Epithelial cell of proximal tubule (primary cell): ENCODE measurements around the genes PNLIPRP3, PNLIP, ENO4, VAX1 and KCNK18.

DNA sequence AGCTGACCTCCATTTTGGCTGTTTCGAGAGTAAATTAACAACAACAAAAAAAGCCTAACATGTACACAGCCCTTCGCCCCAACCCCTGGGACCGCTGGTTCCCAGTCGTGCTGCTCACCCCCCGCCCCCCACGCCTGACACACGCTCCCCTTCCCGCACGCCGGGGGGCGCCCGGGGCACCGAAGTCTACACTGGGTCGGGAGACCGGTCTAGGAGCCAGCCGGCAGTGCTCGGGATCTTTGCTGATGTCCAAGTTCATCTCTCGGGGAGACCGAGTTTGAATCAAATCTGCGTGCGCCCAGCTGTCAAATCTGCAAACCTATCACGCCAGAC lies 1.0 kb upstream of the GFRA1 start:
- RAMPAGE, long total RNA: no peak
- RRBS: no CpG with 5 or more reads among the region's 22 CpGs

- RAMPAGE, long total RNA: no peak
- RRBS: no CpG with 5 or more reads among the region's 23 CpGs
Measured at GRCh38 chr10:116324628-116325273, 503 bp downstream of the CCDC172 start.

DNA sequence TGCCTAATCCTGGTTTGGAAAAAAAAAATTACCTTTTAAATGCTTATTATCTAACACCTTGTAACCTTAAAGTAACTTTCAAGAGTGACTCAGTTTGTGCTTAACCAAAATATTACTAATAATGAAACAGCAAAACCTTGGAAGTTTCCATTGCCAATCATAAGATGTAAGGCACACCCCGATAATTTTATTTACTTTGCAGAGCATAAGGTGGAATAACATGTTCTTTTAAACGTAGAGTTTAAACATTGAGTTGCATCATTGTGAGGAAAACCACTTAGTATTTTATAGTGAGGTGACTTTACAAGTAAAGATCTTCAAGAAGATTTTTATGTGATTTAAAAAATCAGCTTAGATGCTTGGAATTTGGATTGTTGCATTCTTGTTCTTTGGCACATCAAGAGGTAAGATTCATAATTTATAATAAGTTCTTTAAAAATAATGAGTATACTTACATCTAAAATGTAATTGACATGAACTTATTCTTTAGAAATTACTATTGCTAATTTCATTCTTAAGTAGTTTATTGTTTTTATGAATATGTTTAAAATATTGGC lies at the start of gene PNLIPRP3:
PNLIPRP3 (plus strand) TSS at position 190 of the 557 bp plus-strand sequence.
- RAMPAGE, long total RNA: no peak
- RRBS: no CpG with 5 or more reads among the region's 2 CpGs

DNA sequence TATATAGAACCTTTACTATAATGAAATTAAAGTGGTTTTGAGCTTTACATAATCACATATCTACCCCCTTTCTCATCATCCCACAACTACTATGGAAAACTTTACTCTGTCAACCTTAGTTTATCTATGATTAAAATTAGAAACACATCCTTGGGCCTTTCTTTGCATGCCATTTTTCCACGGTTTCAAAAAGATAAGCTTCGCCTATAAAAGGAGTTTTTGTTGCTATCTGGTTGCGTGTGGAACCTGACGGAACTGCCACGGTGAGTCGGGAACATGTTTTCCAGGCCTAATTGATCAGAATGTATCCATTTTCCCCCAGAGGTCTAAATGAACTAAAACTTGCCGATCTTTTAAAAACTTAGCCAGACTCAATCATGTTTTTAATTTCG lies at the start of gene PNLIP:
PNLIP (plus strand) TSS at position 236 of the 392 bp plus-strand sequence.
- RAMPAGE, long total RNA: no peak
- RRBS: no CpG with 5 or more reads among the region's 8 CpGs

GRCh38 chr10:116787836-116788441 lies 45.6 kb upstream of the HSPA12A start:
- RAMPAGE, long total RNA: no peak
- RRBS: no CpG with 5 or more reads among the region's 31 CpGs

DNA sequence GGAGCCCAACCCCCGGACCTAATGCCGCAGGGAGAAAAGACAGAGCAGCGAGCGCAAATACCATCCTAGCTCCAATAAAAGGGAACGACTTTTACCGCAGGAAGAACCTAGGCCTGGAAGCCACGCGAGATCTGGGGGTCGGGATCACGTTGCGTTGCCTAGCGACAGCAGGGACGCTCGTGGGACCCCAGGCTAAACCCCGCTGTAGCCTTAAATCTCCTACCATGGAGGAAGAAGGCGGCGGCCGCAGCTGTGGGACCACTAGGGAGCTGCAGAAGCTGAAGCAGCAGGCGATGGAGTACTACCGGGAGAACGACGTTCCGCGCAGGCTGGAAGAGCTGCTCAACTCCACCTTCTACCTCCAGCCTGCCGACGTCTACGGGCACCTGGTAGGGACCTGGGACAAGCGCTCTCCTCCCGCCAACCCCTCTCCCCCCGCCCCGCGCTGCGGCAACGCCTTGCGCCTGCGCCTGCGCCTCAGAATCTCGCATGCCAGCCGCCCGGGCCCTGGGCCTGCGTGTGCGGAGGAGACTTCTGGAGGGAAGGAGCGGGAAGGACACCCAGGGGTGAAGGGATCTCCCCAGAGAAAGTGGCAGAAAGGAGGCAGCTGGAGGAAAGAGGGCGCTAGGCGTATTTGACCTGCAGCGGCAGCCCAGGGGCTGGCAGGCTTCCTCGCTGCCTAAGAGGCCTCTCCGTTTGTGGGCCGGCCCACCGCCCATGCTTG lies at the start of gene ENO4:
ENO4 (plus strand) TSS at position 157 of the 724 bp plus-strand sequence.
- RAMPAGE, long total RNA: no peak
- RRBS: no CpG with 5 or more reads among the region's 50 CpGs

- RAMPAGE, long total RNA: no peak
- RRBS: no CpG with 5 or more reads among the region's 41 CpGs
Measured at GRCh38 chr10:117138217-117138743, at the start of gene VAX1. Gene VAX1, minus strand, starts transcription at chr10:117138270.

- RAMPAGE, long total RNA: no peak
- RRBS: 92% methylated on average over 3 of the region's 10 CpGs
Measured at GRCh38 chr10:117197290-117197739, at the start of gene KCNK18. Gene KCNK18, plus strand, starts transcription at chr10:117197489.

DNA sequence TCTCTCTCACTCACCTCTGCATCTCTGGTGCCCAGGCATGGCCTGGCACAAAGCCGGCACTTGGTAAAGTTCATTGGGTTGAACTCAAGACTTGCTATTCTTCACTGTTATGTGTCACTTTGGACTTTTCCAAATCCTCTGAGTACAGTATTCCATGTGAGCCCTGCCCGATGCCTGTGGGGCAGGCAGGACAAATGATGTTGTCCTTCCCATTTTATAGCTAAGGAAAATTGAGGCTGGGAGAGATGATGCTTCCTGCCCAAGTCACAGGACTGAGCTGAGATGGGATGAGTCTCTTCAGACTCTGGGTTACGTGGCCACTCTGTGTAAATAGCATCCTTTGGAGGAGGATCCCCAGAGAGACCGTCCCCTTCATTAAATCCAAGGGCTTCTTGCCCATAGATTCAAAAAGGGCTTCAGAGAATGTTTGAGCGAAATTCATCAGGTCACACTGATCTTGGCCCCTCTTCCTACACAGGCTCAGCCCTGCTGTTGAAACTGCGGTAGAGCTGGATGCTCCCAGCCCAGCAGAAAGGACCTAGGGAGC lies 81.2 kb upstream of the EMX2 start:
- RAMPAGE, long total RNA: no peak
- RRBS: no CpG with 5 or more reads among the region's 6 CpGs

DNA sequence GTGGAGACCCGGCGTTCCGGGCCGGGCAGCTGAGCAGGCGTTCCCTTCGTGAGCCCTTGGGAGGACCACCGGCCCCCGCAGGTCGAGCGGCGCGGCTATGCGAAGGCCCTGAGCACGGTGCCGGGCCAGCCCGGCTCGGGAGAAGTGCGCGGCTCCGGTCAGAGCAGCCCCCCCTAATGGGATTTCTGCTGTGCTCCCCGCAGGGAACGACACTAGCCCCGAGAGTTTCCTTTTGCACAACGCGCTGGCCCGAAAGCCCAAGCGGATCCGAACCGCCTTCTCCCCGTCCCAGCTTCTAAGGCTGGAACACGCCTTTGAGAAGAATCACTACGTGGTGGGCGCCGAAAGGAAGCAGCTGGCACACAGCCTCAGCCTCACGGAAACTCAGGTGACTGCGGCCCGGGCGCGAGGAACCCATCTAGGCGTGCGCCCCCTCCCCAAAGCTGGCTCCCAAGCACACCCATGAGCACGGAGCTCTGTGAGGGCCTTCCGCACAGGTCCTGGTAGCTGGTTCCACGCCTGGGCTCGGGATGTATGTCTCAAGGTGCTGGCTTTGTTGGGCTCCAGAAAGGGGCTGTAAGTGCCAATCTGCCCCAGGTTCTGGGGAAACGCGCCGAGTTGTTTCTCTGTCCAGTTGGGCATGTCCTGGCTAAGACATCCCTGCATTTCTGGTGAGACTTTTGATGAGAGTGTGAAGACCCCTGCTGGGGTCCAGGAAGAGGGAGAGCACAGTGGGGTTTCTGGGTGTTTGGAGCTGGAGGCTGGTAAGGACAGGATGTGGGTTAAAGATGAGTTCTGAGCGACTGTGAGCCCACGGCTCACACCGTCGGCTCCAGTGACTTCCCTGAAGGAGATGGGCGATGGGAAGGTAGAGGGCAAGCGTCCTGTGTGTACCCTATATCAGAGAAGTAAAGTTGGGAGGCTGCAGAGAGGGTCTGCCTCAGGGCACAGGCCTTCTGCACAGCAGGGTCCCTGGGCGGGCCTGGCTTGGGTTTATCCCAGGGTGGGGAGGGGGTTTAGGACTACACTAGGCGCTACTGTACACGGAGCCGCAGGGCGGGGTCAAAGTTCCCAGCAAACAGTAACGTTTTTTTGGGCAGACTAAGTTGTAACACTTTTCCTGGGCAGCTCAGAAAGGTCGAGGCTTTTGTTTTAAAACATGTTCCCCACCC lies 3.3 kb downstream of the EMX2 start:
- RAMPAGE, long total RNA: no peak
- RRBS: 2% methylated on average over 12 of the region's 61 CpGs

DNA sequence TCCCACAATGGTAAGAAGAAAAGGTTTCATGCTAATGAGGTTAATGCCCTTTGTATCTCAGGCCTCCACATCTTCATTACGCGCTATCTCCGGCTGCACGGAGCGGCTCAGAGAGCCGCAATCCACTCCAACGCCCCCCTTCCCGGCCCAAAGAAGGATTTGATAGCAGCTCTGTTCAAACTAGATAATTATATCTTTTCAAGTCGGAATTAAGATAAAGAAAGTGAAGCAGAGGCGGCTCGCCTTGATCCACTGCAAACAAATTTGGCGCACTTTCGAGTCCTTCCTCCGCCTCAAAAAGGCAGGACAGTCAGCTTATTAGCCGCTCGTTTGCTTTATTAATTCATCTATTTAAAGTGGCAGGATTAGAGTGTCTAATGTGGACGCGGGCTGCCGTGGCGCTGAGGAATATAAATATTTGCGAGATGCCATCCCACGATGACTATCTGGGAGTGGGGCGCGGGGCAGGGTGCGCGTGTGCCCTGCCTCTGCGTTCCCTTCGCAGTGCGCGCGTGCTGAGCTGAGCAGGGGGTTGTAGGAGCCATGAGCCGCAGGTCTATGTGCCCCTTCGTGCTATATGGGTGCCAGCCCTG lies 8.9 kb downstream of the EMX2 start:
- RAMPAGE, long total RNA: no peak
- RRBS: 9% methylated on average over 6 of the region's 33 CpGs

GRCh38 chr10:117553177-117554195 lies 10.9 kb downstream of the EMX2 start:
- RAMPAGE, long total RNA: no peak
- RRBS: 3% methylated on average over 36 of the region's 83 CpGs

GRCh38 chr10:117736549-117737138 lies 194.1 kb downstream of the EMX2 start:
- RAMPAGE, long total RNA: no peak
- RRBS: no CpG with 5 or more reads among the region's 7 CpGs

DNA sequence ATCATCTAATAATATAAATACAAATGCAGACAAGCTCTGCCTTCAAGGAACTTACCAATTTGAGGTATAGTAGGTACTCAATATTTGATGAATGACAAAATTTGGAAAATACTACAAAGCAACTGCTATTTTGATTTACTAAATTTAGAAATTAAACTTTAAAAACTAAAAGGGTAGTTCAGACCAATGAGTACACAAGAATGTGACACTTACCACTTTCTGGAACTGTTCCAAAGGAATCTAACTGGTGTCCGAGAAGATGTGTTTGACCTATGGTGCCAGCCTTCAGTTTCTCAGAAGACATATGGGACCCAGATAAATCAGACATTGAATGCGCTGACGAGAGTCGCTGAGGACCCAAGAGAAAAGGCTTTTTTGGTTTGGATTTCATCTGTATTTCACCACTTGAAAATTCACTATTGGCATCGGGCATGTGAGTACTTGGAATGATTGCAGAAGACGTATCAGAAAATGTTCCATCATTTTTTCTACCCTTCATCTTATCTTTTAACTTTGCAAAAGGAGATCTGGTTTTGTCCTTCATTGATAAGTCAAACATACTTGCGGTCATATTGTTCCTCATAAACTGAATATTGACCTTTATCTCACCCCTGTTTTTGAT lies 6.7 kb downstream of the RAB11FIP2 start:
- RAMPAGE, long total RNA: no peak
- RRBS: no CpG with 5 or more reads among the region's 7 CpGs

GRCh38 chr10:118047176-118047757 lies 526 bp upstream of the RAB11FIP2 start:
- RAMPAGE, long total RNA: no peak
- RRBS: no CpG with 5 or more reads among the region's 20 CpGs

- RAMPAGE, long total RNA: no peak
- RRBS: no CpG with 5 or more reads among the region's 12 CpGs
Measured at GRCh38 chr10:118672064-118672788, 76.8 kb upstream of the PRLHR start.

DNA sequence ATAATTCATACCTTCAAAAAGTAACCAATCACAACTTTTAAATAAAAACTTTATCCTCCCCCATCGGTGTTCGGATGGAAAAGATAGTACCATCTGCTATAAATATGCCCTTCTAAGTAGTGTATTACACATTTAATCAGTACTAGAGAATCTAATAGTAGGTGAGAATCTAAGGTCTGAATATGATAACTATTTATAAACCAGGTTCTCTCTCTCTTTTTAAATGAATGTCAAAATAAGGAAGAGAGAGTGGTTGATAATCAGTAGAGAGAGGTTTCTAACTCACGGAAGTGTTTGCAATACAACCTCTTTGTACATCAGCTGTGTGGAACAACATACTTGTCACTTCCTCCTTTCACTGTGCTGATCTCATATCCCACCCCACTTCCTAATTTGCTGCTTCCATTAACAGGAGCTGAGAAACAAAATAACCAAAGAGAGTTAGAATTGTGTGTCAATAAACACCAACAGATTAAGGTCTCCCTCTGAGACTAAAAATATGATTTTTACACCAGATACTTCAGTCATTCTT lies 25.2 kb downstream of the CACUL1 start:
- RAMPAGE, long total RNA: no peak
- RRBS: no CpG with 5 or more reads among the region's 3 CpGs

DNA sequence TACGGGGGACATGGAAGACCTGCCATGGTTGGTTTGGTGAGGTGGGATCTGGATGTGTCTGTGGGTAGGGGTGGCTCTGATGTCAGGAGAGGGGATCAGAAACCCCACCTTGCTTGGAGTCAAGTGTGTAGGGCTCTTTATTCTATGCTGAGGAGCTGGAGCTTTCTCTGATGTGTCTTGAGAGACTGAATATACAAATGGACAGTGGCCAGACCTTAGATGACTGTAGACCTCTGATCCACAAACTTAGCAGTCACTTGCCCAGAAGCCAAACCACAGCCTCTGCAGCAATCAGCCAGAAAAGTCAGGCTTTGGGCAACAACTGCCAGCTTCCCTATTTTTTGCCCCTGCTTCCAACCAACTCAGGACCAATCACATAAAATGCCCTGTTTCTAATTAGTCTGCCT lies 37.6 kb upstream of the CACUL1 start:
- RAMPAGE, long total RNA: no peak
- RRBS: no CpG with 5 or more reads among the region's 1 CpG

DNA sequence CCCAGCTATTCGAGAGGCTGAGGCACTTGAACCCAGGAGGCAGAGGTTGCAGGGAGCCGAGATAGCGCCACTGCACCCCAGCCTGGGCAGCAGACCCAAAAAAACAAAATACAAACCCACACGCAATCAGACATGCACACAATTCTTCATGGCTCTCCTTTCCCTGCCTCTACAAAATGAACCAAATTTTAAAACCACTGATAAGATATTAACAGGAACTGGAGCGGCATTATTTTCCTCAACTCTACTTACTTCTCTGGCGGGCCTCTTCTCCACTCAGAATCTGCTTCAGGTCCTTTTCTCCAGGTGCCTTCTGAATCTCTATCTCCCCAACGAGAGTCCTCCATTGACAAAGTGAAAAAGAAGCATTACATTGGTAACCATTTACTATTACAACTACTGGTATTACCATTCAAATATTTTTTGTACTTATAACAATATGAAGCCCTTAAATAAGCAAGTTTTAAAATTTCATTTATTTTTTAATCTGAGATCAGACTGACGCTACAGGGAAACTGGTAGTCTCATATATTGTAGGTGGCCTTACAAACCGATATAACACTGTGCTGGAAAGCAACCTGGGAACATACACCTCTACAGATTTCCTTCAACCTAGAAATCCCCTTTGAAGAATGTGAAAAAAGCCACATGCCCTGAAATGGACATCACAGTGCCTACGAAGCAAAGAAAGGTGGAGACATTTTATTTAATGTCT lies 14.4 kb downstream of the NANOS1 start:
- RAMPAGE, long total RNA: no peak
- RRBS: no CpG with 5 or more reads among the region's 10 CpGs

DNA sequence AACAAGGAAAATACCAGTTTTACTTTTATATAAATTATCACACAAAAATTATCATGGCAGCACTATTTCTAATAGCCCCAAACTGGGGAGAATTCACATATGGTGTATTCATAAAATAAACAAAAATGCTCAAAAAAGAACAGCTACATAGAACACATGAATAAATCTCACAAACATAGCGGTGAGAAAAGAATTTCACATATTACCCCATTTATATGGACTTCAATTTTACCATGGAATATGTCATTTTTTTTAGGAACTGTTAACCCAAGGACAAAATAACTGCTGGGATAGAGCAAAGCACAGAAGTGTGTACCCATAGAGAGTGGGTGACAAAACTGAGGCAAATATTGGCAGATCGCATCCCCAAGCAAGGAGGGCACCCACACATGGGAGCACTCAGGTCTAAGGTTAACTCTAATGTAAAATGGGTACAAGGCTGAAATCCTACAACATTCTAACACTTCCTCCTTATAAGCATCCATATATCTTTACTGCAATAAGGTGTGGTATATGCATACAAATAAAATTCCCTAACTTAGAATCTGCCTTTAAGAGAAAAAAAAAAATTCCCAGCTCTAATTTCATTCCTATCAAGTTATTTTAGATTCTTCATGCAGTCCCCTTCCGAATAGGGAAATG lies 18.8 kb downstream of the EIF3A start:
- RAMPAGE, long total RNA: no peak
- RRBS: no CpG with 5 or more reads among the region's 3 CpGs